Pericardium fibroblast (primary cell): ENCODE results near the gene CHSY1.

DNA sequence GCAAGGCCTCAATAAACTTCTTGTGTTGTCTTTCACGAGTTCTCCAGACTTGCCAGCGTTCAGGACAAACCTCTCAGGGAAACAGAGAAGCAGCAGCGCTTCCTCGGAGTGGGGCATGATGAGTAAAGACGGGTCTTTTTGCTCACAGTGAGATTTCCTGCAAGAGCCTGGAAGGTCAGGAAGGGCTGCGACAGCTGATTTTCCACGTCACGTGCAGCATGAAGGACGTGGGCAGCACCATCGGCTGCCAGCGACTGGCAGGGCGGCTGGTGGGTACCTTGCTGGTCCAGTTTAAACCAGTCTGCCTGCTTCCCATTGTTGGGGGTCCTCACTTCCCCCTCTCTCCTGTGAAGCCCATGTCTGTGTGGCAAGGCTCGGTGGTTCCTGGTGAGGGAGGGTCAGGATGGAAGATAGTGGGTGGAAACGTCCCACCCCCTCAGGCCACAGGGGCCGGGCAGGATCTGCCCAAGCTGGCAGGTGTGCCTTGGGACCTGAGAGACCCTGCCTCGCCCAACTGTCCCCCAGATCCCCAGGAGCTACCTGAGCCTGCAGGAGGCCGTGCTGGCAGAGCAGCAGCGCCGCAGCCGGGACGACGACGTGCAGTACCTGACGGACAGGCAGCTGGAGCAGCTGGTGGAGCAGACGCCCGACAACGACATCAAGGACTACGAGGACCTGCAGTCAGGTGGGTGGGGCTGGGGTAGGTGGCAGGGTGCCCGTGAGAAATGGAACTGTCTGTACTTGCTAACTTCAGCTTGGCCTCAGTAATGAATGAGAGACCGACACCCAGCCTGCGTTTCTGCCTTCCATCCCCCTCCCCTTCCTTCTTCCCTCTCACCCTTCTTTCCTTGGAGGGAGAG lies 108.2 kb downstream of the LRRK1 start:
- RAMPAGE, long total RNA = no peak

DNA sequence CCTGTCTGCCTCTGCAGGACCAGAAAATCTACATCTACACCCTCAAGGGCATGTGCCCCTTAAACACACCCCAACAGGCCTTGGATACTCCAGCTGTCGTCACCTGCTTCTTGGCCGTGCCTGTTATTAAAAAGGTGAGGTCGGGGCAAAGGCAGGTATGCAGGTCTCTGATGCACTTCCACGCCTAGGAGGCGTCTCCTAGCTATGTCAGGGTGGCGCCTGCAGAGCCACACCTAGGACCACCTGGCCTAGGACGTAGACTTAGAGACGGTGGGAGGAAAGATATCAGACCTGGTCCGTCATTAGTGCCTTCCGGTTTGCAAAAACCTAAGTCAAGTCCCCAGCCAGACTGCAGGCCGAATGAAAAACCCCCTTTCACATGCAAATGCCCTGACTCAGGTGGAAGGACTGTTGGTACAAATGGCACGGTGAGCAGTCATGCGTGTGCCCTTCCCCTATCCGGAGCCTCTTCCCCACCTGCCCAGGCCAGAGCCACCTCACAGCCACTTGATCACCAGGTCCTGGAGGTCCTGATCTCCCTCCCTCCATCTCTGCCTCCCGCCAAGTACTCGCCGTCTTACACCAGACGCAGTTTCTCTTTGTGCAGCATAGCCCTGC lies 143.5 kb downstream of the LRRK1 start:
- RAMPAGE, long total RNA = no peak

- RAMPAGE, long total RNA = no peak
Measured at GRCh38 chr15:101086301-101086933, 165.4 kb downstream of the CHSY1 start.

- RAMPAGE, long total RNA = no peak
Measured at GRCh38 chr15:101167574-101168652, 83.9 kb downstream of the CHSY1 start.

DNA sequence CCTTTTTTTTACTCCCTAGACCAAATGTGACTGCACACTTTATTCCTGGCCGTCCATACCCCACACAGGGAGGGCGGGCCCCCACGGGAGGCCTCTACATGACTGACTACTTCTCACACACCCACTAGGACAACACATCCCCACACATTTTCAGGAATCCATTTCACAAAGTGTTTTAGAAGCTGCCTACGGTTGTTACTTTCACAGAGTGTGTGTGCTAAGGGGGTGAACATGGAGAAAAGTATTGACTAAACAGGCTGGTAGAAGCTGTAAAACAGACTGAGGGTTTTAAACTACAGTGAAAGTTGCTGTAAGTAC lies 67.9 kb downstream of the CHSY1 start:
- RAMPAGE, long total RNA = no peak

DNA sequence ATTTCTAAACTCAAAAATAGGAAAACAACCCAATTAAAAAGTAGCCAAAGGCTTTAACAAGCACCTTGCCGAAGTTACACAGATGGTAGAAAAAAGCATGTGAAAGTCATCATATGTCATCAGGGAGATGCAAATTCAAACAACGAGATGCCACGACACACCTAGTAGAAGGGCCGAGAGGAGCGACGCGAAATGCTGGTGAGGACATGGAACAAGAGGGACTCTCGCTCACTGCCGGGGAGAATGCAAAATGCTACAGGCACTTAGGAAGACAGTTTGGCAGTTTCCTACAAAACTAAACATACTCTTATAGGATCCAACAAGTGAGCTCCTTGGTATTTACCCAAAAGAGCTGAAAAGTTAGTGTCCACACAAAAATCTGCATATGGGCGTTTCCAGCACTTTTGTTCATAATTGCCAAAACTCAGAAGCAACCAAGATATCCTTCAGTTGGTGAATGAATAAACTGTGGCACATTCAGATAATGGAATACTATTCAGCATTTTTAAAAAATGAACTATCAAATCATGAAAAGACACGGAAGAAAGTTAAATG lies 61.0 kb downstream of the CHSY1 start:
- RAMPAGE, long total RNA = no peak

DNA sequence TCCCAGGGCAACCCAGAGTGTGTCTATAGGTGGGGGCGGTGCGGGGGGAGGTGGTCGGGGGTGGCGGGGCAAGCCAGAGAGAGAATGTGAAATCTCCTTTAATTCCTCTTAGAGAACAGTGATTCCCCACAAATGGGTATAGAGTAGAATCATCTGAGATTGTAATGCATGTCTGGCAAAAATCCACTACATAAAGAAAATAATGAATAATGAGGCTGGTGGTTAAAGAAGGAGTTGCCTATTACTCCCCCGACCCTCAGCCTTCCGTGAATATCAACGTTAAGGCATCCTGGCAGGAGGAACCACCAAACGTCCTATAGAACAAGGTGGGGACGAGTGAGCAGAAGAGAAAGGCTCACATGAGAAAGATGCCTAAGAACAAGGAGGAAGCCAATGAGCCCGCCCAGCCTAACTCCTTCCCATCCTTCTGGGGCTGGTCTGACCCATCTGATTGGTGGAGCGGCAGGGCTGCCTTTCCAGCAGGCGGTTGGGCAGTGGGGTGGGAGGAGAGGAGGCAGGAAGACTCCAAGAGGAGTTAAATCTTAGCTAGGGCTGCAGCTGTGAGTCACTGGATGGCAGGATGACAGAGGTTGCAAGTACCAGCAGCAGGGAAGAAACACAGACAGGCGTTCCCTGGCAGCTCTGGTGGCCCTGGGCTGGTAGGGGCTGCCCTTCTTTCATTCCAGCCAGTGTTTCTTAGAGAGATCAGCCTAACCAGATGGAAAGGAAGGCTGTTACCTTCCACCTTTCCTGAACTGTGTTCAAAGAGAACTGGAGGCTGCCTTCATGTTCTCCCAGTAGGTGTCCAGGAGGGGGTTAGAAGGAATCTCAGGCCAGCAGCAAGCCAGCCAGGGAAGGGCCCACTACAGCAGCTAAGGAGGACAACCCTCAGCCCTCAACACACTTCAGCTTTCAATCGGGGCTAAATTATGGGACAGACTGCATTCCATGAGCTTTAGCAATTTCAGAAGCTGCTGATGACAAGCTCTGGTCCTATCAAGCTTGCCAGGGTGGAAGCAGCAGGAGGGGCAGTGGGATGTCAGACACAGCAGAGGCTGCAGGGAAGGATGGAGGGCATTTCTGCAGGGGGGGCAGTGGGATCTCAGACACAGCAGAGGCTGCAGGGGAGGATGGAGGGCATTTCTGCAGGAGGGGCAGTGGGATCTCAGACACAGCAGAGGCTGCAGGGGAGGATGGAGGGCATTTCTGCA lies 50.4 kb downstream of the CHSY1 start:
- RAMPAGE, long total RNA = no peak

DNA sequence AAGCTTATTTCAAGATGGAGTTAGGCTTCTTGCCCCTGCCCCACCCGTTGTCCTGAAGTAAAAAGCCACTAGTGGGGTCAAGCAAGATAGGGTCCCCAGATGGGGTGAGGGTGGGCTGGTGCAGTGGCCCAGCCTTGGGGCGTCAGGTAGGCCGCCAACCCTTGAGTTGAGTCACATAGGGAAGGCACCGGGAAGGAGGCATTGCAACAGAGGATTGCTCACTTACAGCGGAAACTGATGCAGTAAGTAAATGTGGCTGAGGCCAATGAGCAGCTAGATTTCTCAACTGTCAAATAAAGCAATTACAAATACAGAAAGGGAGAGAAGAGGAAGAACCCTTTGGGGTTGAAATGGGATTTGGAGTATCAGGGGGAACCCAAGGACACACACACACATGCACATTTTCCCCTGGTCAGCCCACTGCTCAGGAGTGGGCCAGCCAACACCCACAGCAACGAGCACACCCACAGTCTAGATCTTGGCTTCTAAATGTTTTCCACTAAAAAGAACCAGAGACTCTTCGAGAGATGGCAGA lies 44.0 kb downstream of the CHSY1 start:
- RAMPAGE, long total RNA = no peak

DNA sequence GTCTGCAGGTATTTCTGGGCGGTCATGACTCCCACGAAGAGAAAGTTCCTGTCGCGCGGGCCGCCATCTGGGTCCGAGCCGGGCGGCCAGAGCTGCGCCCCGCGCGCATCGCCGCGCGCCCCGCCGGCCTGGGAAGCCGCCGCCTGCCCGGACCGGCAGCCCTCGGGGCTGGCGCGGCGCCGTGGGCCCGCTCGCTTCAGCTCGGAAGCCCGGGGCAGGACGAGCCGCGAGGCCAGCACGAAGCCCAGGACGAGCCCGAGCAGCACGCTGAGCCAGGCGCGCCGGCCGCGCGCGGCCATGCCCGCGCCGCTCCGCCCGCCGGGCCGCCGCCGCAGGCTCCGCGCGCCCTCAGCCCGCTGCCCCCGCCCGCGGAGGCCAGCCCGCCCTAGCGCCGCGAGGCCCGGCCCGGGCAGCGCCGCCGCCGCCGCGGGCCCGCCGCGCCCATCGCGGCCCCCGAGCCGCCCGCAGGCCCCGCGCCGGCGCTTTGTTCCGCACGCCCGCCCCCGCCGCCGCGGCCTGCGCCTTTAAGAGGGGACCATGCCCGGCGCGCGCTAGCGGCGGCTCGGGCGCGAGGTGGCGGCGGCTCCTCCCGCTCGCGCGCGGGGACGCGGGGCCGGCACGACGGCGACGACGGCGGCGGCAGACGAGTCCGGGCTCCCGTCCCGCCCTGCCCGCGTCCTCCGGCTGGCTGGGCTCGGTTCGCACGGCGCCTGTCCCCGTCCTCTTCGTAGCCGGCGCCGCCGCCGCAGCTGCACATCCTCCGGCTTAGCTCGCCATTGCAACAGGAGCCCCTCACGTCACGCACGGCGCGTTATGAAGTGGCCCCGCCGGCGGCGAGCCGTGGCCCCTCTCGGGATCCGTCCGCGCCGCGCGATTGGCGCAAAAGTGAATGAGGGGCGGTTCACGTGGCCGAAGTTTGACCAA lies at the start of gene CHSY1:
TSS of gene CHSY1 (minus strand) at position 891 of the 924 bp plus-strand sequence.
- RAMPAGE, long total RNA = no peak

- RAMPAGE, long total RNA = no peak
Measured at GRCh38 chr15:101271135-101271760, 6.0 kb downstream of the SELENOS start.

GRCh38 chr15:101275114-101275481 lies 2.2 kb downstream of the SELENOS start:
- RAMPAGE, long total RNA = no peak

DNA sequence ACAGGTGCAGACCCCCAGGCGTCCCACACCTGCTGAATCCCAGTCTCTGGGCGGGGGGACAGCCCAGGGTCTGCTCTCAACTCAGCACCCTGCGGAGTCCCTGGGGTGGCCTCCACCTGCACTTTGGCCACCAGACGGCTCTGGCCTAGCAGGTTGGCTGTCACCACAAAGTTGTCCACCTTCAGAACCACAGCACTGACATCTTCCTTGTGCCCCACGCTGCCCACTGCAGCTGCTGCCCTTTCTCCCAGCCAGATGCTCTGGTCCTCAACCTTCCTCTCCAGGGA lies 34.8 kb upstream of the SNRPA1 start:
- RAMPAGE, long total RNA = no peak

DNA sequence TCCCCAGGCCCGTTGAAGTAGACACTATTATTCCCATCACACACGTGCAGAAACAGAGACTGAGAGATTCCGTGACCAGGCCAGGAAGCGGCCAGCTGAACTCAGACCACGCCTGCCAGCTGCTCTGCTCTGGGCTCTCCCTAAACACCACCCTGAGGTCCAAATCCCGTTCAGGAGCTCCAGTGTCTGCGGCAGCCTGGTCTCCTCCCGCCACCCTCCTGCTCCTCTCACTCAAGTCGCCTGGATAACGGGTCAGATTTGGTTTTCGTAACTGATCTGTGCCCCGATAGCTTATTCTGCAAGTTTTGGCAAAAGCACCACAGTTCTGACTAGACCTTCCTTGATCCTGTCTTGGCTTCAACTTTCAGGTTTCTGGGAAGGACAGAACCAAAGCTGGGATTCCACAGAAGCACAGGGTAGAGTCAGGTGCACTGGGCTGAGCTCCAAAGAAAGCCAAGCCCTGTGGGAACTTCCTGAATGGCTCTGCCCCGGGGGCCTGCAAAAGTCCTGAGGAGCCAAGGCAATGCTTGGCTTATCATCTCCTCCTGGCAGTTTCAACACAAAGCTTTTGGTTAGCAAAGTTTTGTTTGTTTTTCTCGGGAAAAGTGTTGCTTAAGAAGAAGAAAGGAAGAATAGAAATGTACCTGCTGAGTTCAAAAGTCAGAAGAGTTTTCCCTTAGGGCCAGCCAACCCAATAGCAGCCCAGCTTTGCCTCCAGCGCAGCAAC lies 53.8 kb upstream of the SNRPA1 start:
- RAMPAGE, long total RNA = no peak

DNA sequence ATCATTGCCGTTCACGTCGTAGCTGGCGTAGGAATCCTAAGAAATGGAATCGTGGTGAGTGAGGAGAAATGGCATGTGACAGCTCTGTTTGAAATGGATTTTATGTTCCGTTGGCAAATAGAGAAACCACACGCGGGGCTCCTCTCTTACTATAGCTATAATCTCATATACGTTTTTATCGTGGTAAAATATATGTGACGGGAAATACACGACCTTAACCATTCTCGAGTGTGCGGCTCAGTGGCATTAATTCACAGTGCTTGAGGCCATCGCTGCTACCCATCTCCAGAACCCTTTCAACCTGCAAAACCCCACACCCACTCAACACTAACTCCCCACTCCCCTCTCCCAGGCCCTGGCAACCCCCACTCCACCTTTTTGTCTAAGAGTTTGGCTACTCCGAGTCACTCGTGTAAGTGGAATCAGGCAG lies 59.5 kb downstream of the PCSK6 start:
- RAMPAGE, long total RNA = no peak

DNA sequence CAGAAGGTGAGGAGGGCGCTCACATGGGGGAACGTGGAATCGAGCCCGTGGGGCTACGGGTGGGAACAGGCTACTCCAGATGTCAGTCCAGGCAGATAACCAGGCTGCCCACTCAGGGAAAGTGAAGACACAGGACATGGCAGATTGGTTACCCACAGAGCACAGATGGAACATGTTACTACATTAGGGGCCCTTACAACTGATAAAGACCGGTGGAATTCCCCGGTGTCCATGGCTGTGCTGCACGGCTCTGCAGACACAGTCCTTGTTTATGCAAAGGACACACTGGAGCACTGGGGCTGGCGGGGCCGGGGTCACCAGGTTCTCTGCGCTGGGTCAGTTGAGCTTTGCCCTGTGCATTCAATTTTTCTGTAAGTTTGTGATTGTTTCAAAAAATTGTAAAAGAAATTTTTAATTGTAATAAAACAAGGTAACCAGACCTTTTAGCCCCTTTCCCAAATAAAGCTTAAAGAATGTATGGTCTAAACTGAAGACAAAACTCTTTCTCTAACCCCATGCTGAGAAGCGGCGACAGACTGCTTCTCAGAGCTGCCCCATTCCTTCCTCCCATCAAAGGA lies 36.8 kb downstream of the PCSK6 start:
- RAMPAGE, long total RNA = no peak

GRCh38 chr15:101500708-101501122 lies 11.2 kb upstream of the PCSK6 start:
- RAMPAGE, long total RNA = no peak

GRCh38 chr15:101523552-101524270 lies 34.2 kb upstream of the PCSK6 start:
- RAMPAGE, long total RNA = no peak

- RAMPAGE, long total RNA = no peak
Measured at GRCh38 chr15:101527912-101528881, 38.7 kb upstream of the PCSK6 start.

DNA sequence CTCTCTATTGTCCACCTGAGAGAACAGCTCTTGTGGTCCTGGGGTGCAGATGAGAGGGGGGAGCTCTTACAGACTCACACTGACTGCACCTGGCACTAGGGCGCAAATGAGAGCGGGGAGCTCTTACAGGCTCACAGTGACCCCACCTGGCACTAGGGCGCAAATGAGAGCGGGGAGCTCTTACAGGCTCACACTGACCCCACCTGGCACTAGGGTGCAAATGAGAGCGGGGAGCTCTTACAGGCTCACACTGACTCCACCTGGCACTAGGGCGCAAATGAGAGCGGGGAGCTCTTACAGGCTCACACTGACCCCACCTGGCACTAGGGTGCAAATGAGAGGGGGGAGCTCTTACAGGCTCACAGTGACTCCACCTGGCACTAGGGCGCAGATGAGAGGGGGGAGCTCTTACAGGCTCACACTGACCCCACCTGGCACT lies 2.8 kb upstream of the TM2D3 start:
- RAMPAGE, long total RNA = no peak

- RAMPAGE, long total RNA = no peak
Measured at GRCh38 chr15:101683935-101684494, 31.8 kb upstream of the TM2D3 start.